Sternocleidomastoid (tissue), 1 donor: ENCODE measurements around the gene MIA3.

- PRO-cap = no peak
Observed at GRCh38 chr1:222556096-222556748, 8.3 kb upstream of the HHIPL2 start.

DNA sequence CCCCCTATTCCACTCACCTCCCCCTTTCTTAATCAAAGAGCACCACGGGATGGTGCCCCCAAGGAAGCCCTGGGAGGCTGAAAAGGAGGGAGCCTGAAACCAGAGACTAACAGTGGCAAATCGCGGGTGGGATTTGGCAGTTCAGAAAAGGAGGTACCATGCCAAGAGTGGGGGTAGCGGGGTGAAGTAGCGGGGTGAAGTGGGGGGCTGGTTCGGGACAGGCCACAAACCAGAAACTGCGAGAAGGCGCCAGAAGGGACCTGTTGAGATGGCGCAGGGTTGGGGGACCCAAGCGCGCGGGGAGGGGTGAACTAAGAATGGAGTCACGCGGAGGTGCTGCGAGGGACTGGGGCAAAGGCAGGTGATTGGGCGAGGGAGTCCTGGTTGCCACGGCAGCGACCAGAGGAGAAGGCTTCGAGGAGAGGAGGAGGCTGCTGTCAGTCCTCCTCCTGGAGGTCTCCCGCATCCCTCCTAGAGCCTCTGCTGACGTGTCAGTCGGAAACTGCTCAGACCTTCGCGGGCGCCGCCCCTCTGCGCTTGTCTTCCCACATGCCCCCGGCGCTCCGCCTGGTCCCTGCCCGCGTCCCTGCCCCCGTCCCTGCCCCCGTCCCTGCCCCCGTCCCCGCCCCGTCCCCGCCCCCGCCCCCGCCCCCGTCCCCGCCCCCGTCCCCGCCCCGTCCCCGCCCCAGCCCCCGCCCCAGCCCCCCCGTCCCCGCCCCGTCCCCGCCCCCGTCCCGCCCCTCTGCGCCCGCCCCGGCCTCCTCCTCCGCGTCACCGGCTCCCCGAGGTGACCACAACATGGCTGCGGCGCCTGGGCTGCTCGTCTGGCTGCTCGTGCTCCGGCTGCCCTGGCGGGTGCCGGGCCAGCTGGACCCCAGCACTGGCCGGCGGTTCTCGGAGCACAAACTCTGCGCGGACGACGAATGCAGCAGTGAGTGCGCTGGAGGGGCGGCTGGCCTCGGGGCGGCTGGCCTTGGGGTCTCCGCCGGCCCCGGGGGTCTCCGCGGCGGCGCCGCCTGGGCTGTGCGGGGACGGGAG, at the start of gene MIA3:
Gene MIA3 (plus strand): TSS at position 785 of the 1,038 bp plus-strand sequence.
- PRO-cap = bidirectional peak, plus-strand start at position 774 of the sequence, minus-strand start at position 473 of the sequence

- PRO-cap = no peak
Observed at GRCh38 chr1:222654247-222654618, 36.3 kb downstream of the MIA3 start.

GRCh38 chr1:222669169-222669761, 43.0 kb downstream of the AIDA start:
- PRO-cap = no peak

DNA sequence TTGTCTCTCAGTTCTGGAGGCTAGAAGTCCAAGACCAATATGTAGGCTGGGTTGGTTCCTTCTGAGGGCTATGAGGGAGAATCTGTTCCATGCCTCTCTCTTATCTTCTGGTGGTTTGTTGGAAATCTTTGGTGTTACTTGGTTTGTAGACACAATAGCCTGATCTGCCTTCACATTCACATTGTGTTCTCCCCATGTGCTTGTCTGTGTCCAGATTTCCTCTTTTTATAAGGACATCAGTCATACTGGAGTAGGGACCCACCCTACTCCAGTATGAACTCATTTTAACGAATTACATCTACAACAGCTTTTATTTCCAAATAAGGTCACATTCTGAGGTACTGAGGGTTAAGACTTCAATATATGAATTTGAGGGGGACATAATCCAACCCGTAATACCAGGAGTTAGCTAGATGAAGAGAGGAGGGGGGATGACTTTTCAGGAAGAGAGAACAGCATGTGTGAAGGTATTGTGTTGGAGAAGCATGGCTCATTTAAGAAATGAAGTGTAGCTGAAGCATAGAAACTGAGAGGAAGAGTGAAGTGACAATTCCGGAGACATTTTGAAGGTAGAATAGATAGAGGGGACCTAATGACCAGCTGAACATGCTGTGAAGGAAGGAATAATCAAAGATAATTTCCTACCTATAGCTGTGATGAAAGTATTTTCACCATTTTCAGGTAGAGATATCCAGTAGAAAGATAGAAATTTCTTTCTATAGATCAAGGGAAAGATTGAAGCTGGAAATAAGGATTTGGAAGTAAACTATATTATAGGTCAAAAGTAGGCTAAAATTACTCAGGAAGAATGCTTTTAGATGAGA, 76.1 kb downstream of the DISP1 start:
- PRO-cap = no peak

DNA sequence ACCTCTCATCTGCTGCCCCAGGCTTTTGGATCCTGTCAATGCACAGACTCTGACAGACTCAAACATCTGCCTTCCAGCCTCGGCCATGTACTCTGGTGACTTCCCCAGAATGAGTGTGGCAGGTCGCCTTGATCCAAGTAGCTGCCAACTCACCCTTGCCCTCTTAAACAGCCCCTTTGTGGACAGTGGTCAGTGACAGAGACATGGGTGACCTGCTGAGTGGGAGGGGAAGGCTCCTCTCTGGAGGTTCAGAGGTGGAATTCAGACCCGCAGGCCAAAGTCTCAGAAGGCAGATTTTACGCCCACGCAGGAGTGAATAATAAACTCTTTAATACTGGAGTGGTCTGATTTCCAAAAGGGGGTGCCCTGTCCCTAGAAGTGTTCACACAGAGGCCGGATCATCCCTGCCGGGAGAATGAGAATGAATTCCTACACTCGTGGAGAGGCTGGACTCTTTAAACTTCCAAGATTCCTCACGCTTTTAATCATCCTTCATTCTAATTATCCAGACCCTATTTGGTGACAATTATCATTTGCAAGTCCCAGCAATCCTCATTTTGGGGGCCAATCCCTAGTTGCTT, 63.5 kb downstream of the TLR5 start:
- PRO-cap = no peak

GRCh38 chr1:223089968-223090347, 53.1 kb downstream of the TLR5 start:
- PRO-cap = no peak

GRCh38 chr1:223123438-223123925, 19.6 kb downstream of the TLR5 start:
- PRO-cap = no peak

DNA sequence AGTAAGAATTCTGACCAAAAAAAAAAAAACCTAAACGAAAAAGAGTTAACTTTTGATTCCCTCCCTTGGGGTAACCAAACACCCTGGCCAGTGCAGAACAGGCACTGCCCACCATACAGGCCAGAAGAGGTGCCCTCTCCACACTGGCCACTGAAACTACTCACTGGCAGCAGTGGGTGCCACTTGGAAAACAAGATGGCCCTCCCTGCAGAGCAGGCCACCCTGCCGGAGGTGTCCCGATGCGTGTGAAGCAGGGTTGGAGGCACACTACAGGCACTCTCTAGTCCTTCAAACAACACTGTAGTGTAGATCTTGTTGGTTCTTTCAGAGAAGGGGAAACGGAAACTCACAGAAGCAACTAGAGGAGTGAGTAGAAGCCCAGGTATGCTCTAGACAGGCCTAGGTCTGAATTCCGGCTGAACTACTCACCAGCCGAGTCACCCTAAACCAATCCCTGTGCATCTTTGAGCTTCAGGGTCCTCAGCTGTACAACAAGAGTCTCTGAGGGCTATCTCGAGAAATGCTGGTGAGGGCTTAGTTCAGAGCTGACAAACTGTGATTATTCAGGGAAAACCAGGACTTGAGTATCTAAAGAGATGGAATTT, 87.4 kb upstream of the TLR5 start:
- PRO-cap = no peak

GRCh38 chr1:223288730-223289261, 75.2 kb downstream of the SUSD4 start:
- PRO-cap = no peak

DNA sequence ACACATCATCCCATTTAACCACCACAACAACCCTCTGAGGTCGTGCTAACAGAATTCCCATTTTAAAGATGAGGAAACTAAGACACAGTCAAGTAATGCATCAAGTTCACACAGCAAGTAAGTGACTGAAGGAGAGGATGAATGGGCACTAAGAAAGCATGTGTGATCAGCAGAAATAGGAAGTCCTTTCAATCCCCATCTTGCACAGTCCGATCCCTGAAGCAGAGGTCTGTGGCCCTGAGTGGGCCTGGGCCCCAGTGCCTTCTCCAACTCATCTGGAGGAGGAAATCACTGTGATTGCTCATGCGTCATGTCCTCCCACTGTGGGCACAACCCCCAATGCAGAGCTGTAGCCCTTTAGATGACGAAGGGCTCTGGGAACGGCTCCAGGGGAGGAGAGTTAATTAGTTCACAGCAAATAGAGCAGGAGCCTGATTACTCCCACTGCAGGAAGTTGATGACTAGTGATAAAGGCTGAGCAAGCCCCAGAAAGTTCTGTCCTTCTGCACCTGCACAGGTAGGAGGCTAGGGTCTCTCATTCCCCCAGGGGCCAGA, 111.4 kb downstream of the CCDC185 start:
- PRO-cap = no peak

GRCh38 chr1:223664107-223664657, 1.3 kb downstream of the CAPN8 start:
- PRO-cap = no peak

- PRO-cap = no peak
Observed at GRCh38 chr1:223664664-223665004, 867 bp downstream of the CAPN8 start.

GRCh38 chr1:223705950-223706922, 6.1 kb upstream of the CAPN2 start:
- PRO-cap = no peak

DNA sequence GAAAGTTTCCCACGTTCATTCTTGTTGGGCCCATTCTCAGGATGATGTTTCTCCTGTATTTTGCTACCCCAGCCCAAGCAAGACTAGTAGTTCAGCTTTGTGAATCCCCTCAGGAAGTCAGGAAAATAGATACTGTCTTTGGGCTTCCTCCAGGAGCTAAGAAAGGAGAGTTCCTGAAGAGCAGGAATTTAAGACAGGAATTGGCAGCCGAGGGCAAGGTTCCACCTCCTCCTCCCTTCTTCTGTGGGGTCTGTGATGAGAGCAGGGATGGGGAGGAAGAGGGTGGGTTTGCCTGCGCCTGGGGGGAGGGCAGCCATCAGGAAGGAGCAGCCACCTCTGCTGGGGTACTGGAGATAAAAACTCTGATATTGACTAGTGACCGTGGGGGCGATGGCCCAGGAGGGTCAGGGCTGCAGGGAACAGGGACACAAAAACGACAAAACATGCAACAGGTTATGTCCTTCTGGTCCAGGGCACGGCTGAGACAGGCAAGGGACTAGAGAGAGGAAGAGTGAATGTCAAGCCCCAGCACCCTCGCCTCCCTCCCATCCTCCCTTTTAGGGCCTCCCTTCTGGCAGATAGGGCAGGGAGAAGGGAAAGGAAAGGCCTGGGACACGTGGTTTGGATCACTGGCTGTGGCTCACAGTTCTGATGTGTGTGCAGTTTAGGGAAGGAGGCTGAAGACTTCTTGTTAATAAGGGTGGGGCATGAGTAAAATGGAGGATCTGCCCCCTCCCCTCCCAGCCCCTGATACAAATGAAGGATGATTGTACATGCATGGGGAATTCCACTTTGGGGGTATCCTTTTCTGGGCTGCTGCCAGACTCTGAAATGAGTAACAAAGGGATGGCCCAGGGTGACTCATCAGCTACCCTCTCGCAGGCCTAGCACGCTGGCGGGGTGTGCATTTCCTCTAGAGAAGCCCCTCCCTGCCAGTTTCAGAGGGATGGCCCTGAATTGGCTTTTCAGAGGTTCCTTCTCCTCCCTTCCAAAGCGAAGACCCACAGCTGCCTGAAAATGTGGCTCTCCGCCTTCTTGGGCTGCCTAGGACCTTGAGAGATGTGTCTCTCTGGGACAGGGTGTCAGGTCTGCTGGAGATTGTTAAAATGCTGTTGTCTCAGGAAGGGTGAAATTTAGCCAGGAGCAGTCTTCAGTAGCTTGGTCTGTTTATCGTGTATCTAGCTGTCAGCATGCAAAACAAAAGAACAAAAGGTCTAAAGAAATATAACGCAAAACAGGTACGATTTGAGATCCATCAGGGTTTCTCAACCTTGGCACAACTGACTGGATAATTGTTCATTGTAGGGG, 14.1 kb downstream of the CAPN2 start:
- PRO-cap = no peak

- PRO-cap = unidirectional peak, plus-strand start at chr1:223738641; unidirectional peak, plus-strand start at chr1:223738682
Observed at GRCh38 chr1:223738318-223739218, 26.2 kb downstream of the CAPN2 start.

GRCh38 chr1:223741857-223742225, 29.5 kb downstream of the CAPN2 start:
- PRO-cap = no peak

DNA sequence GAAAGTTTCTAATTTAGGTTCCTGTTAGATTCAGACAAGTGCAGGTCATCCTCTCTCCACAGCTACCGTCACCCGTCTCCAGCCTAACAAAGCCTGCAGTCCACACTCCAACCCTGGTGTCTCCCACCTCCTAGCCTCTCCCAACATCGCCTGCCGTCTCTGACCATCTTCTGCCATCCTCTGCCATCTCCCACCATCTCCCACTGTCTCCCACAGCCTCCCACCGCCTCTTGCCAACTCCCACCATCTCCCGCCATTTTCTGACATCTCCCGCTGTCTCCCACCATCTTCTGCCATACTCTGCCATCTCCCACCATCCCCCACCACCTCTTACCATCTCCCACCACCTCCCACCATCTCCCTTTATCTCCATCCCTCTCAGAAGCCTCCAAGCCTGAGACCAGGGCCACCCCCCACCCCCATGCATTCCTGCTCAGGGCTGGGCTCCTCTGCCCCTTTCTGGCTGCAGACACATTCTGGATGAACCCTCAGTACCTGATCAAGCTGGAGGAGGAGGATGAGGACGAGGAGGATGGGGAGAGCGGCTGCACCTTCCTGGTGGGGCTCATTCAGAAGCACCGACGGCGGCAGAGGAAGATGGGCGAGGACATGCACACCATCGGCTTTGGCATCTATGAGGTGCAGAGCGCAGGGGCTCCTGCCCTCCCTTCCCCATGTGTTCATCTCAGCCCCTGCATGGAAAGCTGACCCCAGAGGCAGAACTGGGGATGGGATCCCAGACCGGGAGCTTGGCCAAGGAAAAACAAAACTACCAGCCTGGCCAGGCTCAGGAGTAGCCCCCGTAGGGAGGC, 42.9 kb downstream of the CAPN2 start:
- PRO-cap = no peak

GRCh38 chr1:223798110-223798812, 47.5 kb downstream of the TP53BP2 start:
- PRO-cap = no peak

DNA sequence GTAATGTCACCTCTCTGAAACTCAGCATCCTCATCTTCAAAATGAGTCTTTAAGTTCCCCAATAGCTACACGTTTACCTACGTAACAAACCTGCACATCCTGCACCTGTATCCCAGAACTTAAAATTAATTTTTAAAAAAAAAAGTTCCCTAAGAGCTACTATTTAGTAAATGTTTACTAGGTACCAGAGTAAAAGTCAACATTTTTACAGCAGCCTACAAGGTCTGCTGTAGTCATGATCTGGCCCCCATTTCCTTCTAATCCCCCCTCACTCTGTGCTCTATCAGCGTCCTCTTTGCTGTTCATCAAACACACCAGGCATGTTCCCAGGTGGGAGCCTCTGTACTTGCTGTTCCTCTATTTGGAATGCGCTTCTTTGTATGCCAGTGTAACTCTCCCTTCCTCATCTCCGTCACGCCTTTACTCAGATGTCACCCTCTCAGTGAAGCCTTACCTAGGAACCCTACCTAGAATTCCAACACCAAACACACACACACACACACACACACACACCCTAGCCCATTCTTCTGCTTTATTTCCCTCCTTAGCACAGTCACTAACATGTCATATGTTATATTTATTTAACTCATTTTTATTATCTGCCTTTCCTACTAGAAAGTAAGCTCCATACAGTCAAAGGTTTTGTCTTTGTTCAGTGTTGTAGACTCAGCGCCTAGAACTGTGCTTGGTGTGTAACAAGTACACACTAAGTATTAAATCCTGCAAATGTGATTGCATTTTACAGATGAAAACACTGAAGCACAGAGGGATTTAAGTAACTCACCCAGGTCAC, 21.0 kb downstream of the TP53BP2 start:
- PRO-cap = no peak